Neural cell (in vitro differentiated cells): ENCODE results near the genes WDR43 and GALNT14.

GRCh38 chr2:28407850-28408681, 15.4 kb downstream of the FOSL2 start:
- RAMPAGE, long total RNA = no peak

GRCh38 chr2:28423694-28424629, 31.3 kb downstream of the FOSL2 start:
- RAMPAGE, long total RNA = no peak

DNA sequence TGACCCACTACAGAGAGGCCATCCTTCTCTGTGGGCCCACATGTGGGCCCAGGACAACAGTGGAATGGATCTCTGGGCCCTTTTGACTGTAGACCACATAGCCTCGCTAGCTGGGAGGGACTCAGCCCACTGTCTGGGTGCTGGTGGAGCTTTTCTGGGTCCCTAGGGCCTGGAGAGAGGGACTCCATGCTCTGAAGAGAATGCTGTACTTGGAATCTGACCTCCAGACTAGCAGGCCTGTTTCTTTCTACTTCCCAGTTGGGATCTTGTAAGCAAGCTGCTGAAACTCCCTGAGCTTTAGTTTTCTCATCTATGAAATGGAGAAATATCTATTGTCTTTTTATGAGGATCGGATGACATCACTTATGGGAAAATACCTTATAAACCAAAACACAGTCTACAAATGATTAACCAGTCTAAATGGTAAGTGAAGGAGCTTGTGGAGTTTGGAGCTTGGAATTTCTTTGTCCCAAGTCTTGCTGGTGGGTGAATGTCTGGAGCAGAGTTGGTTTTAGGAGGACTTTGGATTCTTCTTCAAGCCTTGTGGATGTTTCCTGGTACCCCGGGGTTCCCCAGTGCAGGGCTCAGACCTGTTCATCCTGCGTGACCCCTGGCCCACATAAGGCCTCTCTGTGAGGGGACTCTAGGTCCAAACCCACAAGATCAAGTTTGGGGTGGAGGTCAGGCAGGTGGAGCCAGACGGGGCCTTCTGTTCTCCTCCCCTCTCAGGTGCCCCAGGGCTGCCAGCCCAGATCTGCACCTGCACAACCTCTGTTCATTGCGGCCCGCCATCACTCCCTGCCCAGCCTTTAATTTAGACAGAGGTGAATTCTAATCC, 43.1 kb downstream of the FOSL2 start:
- RAMPAGE, long total RNA = no peak

GRCh38 chr2:28583742-28584708, 88.2 kb downstream of the PLB1 start:
- RAMPAGE, long total RNA = no peak

- RAMPAGE, long total RNA = no peak
These were observed 118.2 kb downstream of the PLB1 start for GRCh38 chr2:28613793-28614720.

GRCh38 chr2:28626616-28627657, 124.7 kb upstream of the PPP1CB start:
- RAMPAGE, long total RNA = no peak

GRCh38 chr2:28752199-28752719, 629 bp downstream of the PPP1CB start:
- RAMPAGE, long total RNA = no peak

GRCh38 chr2:28788265-28788997, 22.2 kb upstream of the SPDYA start:
- RAMPAGE, long total RNA = no peak

- RAMPAGE, long total RNA = start-site peak on the plus strand at chr2:28894661-28894695, 1,081 and 580 reads in 2 replicates
These were observed at the start of gene WDR43 for GRCh38 chr2:28894136-28895006. Gene WDR43 (plus strand): TSS chr2:28894667.

- RAMPAGE, long total RNA = no peak
These were observed 12.5 kb downstream of the TOGARAM2 start for GRCh38 chr2:28993505-28994167.

DNA sequence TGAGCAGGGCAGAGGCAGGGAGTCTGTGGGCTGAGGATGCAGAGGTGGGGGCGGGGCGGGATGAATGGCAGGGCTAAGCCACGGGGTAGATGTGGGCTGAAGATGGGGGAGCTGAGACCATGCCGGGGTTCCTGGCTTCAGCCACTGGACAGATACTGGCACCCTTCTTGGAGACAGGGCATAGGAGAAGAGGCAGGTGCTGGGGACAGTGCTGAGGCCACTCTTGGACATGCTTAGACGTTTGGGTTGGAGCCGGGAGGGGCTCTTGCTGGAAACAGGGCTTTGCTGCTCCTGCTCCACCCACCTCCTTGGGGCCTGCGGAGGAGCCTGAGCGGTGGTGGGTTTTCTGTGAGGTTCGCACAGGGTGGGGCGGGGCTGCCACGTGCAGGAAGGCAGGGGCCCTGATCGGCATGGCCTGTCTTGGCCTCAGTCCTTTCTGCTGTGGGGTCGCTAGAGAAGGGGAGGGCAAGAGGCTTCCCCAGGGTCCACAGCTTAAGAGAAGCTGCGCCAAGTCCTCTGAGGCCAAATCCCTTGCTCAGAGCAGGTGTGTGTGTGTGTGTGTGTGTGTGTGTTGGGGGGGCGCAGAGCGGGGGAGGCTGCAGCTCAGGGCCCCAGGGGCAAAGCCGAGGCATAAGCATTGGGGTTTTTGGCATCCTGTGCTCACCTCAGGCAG, 28.5 kb downstream of the TOGARAM2 start:
- RAMPAGE, long total RNA = no peak

- RAMPAGE, long total RNA = no peak
These were observed 10.6 kb downstream of the PCARE start for GRCh38 chr2:29063466-29064291.

DNA sequence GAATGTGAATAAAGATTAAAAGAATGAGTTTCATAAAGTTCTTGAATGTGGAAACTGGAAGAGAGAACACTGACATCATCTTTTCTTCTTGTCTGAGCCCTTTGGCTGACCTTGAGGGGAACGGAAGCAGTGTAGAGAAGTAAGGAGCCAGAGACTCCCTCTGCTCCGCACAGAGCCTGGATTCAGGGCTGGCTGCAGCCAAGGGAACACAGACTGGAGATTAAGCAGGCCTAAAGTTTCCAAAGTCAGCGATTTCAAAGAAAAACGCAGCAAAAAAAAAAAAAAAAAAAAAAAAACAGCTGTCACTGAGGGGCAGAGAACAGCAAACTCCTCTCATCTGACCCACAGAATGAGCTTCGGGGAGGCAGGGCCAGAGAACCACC, 19.3 kb upstream of the ALK start:
- RAMPAGE, long total RNA = no peak

- RAMPAGE, long total RNA = no peak
These were observed 13.6 kb upstream of the LBH start for GRCh38 chr2:30217651-30218213.

DNA sequence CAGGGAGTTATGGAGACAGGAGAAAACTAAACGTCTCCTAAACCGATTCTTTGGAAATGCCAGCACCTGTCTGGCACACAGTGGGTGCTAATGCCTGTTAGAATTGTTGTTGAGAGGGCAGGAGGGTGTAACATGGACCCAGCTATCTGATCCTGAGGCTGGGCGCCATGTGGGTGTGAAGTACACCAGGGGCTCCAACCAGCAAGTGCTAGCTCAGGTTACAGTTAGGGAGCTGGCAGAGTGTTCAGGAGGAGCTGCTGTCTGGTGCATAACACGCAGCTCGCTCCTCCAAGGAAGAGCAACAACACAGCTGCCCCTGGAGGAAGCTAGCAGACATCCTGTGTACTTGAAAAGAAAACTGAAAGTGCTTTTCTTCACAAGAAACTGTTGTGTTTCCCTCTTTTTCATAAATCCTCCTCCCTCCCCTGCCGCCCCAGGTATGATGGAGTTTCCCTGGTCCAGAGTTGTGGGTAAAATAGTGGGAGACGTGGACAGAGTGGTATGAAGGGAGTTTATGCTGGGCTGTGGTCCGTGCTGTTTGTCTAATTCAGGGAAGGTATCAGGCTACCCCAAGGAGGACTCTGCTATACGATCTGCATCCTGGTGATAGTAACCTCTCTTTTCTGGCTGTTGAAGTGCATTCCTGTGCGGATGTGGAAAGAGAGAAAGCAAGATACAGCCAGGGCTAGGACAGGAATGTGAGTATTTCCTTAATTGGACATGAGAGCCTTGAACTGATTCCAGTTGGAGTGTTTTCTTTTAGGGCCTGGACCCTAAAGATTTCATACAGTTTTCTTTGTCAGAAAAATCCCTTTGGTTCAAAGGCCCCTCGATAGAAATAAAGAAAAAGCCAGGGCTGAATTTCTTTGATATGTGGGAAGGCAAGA, 6.1 kb upstream of the LBH start:
- RAMPAGE, long total RNA = no peak

- RAMPAGE, long total RNA = no peak
These were observed 1.4 kb downstream of the LBH start for GRCh38 chr2:30232651-30233238.

DNA sequence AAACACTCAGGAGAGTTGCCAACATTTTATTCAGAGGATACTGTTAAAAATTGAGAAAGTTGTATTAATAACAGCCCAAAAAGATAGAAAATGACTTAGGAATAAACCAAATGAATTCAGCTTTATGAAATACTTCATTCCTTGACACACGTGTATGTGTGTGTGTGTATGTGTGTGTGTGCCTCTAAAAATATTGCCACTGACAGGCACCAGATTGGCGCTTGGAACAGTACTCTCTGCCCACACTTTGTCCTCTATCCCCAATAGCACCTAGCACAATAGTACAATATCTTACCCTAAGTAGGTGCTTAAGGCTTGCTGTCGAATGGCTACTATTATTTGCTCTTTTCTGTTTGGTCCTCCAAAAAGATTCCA, 43.5 kb upstream of the LCLAT1 start:
- RAMPAGE, long total RNA = no peak

GRCh38 chr2:30417157-30417855, 29.7 kb upstream of the LCLAT1 start:
- RAMPAGE, long total RNA = no peak

GRCh38 chr2:30511250-30511594, 64.2 kb downstream of the LCLAT1 start:
- RAMPAGE, long total RNA = no peak

- RAMPAGE, long total RNA = no peak
These were observed at the start of gene GALNT14 for GRCh38 chr2:31137818-31139200. Gene GALNT14 (minus strand): TSS chr2:31138440.